Placental pericyte (primary cell): ENCODE measurements around a stretch of chr14.

DNA sequence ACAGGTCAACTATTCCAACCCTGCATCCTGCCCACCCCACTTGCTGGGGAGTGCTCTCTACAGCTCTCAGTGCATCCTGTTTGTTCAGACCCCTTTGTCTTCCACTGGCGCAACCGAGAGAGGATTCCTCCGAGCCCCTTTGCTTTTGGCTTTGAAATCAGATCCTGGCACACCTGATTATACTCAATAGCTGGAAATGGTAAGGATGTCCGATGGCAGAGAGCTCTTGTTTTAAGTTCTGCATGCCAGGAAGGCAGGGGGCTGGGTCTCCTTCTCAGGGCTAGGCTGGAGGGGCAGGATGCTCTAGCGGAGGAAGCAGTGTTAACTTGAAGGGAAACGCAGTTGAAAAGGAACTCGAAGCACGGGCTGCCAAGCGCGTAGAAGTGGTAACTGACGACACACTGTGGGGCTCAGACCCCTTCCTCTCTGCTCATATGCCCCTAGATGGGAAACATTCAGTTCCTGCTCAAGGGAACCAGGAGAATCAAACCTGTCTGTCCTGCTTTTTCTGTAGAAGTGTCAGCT is 297.6 kb downstream of the ZFP36L1 start:
- CAGE, long polyA plus RNA: no peak

- CAGE, long polyA plus RNA: no peak
These were observed 214.6 kb downstream of the ZFP36L1 start for GRCh38 chr14:68578278-68578630.

GRCh38 chr14:68607117-68607438 is 185.8 kb downstream of the ZFP36L1 start:
- CAGE, long polyA plus RNA: no peak

- CAGE, long polyA plus RNA: no peak
These were observed 165.7 kb downstream of the ZFP36L1 start for GRCh38 chr14:68626884-68627770.

GRCh38 chr14:68695281-68696118 is 97.4 kb downstream of the ZFP36L1 start:
- CAGE, long polyA plus RNA: no peak

DNA sequence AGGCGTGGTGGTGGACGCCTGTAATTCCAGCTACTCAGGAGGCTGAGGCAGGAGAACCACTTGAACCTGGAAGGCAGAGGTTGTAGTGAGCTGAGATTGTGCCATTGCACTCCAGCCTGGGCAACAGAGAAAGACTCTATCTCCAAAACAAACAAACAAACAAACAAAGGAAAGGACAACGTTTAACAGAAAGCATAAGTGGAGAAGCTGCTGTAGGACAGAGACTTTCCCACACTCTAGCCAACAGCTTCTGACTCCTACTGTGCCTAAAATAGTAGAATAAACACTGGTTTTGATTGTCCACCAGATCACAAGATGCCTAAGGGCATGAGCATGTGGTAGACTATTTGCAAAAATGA is 18.3 kb downstream of the ZFP36L1 start:
- CAGE, long polyA plus RNA: no peak

DNA sequence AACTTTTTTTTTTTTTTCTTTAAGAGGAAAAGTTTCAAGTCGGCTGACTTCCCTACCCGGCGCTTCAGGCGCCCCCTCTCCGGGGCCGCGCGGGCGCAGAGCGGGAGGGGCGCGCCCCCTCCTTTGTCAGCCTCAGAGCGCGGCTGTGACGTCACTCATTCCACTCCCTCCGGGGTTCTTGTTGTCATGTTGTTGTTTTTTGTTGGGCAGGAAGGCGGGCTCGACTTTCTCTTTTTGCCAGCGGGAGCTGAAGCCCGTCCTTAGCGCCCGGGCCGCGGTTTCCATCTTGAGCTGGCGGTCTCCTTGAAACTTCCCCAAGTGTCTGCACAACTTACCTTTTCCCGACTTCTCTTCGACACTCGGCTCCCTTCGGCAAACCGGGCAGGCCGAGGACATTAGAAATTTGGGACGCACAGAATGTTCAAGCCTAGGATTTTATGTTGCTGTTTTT is 473 bp upstream of the ZFP36L1 start:
- CAGE, long polyA plus RNA: no peak

DNA sequence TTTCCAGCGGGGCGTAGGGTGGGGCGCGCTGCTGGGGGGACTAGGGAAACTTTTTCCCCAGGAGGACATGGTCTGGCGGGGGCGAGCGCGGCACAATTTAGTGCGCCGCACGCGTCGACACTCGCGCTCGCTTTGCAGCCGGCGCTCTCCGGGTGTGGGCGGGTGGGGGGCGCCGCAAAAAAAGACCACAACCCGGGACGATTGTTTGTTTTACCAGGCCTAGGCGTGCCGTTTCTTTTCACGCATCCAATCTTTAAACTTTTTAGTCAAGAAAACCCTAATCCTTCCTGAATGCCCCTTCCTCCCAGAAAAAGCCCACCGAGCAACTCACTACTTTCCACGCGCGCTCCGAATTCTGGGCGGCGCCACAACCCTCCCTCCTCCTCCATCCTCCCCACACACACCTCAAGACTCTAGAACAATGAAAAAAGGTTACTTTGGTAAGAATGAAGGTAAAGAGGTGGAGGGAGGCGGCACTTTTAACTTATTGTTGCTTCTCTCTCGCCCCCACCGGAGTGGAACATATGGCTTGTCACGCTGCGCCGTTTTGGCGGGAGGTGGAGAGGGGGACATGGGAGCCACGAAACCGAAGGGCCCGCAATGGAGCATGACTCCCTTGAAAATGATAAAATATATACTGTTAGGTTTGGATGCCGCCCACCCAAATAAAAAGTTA is 1.0 kb upstream of the ZFP36L1 start:
- CAGE, long polyA plus RNA: no peak

DNA sequence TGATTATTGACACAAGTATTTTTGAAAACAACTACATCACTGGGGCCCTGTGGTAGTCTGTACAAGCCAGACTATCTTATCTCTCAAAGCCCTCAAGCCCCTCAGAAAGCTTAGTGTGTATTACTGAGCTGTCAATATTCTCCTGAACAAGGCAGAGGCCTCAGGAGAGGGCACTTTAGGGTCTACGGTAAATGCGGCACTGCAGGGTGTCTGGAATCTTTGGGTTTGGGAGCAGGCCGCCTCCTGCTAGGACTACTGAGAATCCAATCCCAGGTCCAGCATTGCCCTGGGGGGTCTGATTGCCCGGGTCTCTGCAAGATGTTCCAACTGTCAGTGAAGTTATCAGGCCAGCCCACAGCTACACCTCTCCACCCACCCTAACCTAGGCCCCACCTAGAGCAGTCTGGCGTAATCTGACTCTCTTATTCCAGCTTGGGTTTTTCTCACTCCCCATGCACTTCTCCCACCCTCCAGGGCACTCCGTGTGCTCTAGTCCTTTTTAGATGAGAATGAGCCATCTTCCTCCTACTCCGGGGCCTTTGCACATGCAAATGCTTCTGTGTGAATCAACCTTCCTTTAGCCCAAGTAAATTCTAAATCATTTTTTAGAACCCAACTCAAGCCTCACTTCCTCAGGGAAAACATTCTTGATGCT is 4.3 kb upstream of the ZFP36L1 start:
- CAGE, long polyA plus RNA: no peak

- CAGE, long polyA plus RNA: no peak
These were observed 81.7 kb upstream of the ZFP36L1 start for GRCh38 chr14:68874252-68875362.

- CAGE, long polyA plus RNA: no peak
These were observed 84.9 kb downstream of the ACTN1 start for GRCh38 chr14:68894006-68894707.

- CAGE, long polyA plus RNA: no peak
These were observed 12.7 kb downstream of the ACTN1 start for GRCh38 chr14:68966497-68966804.

DNA sequence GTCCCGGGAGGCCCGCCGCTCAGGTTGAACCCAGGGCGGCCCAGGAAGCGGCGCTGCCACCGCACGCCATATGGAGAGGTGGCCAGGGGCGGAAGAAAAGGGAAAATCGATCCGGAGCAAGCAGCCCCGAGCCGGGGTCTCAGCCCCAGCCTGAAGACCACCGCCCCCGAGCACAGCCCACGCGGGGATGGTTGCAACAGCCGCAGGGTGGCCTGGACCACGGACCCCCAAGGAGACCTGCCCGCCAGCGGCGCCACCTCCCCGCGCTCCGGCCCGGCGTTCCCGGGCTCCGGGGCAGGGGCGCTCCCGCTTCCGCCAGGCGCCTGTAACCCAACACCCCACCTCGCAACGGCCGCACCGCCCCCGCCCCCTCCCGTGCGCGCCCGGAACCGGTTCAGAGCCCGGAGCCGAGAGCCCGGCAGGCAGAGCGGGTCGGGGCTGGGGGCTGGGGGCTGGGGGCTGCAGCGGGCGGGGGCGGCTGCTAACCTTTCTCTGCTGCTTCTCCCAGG is 582 bp downstream of the ACTN1 start:
- CAGE, long polyA plus RNA: no peak

GRCh38 chr14:69209258-69209670 is 18.0 kb downstream of the EXD2 start:
- CAGE, long polyA plus RNA: no peak

DNA sequence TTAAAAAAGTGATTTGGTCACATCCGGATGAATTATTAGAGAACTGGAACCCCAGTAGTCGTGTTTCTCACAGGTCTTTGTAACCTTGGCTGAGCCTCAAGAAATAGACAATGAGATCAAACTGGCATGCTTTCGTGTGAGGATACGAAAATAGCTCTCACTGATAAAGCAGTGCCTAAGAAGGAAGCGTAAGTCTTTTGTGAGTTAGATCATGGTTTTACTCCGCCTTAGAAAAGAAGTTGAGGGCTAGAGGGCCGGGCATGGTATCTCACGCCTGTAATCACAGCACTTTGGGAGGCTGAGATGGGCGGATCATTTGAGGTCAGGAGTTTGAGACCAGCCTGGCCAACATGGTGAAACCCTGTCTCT is 33.8 kb upstream of the GALNT16 start:
- CAGE, long polyA plus RNA: no peak

GRCh38 chr14:69316945-69317518 is 57.1 kb downstream of the GALNT16 start:
- CAGE, long polyA plus RNA: no peak

DNA sequence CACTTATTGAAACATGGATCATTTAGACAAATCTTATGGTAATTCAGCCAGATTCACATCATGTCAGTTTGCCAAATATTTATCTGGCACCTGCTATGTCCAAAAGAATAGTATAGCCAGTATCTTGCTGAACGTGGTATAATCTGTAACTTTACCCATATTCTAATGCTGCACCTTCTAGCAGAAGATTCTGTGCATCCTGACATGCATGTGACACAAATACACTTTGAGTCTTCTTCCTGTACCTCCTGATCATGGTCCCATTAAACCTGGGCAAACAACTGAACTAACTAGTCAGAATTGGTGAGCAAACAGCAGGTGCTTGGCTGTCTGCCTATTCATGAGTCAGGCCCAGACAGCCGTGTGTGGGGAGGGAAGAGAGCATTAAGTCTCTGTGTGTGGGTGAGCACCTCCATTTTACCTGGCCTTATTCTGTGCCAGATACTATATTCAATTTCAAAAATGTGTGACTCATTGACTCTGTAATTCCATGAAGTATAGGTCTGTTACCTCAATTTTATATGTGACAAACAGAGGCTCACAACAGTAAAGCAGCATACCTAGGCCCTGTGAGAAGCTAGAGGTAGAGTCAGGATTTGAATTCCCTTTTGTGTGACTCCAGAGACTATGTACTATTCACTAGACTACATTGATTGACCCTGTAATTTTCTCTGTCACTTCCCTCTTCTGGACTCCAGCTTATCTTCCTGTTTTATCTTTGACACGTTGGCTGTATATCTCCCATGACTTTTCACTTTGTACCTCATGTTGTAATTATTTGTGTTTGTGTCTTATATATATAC is 32.1 kb downstream of the SUSD6 start:
- CAGE, long polyA plus RNA: no peak

DNA sequence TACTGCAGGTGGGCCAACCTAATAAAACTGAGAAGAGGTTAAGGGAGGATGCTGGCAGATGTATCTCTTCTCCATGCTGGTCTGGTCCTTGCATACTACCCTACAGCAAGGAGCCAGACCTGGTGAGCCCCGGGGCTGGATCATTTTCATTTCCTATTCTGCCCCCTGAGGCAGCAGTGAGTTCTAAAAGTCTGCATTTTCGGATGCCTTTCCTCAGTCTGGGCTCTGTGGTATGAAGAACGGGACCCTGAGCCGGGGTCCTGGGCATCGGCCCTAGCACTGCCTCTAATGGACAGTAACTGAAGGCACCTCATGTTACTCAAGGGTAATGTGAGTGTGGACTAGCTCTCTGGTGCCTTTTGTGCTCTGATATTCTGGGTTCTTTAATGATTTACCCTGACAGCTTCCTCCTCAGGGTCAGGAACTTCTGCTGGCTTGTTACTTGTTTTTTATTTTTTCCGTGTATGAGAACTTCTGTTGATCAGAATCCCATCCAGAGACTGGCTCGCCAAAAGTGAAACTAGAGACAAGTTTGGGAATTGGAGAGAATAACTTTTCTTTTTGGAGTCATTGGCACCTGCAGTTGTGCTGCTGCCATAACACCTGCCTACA is 62.2 kb downstream of the SUSD6 start:
- CAGE, long polyA plus RNA: no peak

- CAGE, long polyA plus RNA: no peak
These were observed 71.2 kb upstream of the SRSF5 start for GRCh38 chr14:69695615-69696309.

- CAGE, long polyA plus RNA: no peak
These were observed 52.6 kb upstream of the SRSF5 start for GRCh38 chr14:69714204-69714897.